ENCODE measurements around the genes FAM3C, RNF148, ZNF800 and SND1.

GRCh38 chr7:121103531-121103849 is 115.0 kb downstream of the CPED1 start:
- PRO-cap, 2 experiments, result no peak in any of the 2 experiments

DNA sequence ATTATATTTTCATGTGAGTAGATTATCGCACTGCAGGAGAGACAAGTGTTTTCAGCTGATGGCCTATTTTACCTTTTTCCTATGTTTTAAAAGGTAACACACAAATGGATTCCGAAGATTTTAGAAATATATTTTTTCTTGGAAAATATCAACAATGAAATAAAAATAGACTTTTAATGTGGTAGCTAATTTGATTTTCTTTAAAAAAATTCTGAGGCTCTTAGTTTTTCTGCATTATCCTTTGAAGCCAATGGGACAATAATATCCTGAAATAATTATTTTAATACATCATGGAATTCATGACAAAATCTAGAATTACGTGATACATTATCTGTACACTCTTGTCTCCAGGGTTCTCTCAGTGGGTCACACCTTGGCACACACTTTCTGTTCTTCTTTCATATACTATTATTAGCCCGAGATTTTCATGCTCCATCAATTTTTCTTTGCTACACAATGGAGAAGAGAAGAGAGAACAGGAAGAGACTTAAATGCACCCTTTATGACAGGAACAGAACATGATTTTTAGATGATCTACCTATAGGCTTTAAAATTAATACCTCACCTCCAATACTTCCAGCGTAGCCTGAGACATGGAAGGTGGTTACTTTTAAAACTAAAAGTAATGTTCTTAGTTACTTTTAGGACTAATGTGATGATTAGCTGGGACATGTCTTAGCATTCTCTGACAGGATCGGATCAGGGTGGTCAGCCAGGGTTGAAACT is 148.4 kb upstream of the WNT16 start:
- PRO-cap, 2 experiments, result no peak in any of the 2 experiments

DNA sequence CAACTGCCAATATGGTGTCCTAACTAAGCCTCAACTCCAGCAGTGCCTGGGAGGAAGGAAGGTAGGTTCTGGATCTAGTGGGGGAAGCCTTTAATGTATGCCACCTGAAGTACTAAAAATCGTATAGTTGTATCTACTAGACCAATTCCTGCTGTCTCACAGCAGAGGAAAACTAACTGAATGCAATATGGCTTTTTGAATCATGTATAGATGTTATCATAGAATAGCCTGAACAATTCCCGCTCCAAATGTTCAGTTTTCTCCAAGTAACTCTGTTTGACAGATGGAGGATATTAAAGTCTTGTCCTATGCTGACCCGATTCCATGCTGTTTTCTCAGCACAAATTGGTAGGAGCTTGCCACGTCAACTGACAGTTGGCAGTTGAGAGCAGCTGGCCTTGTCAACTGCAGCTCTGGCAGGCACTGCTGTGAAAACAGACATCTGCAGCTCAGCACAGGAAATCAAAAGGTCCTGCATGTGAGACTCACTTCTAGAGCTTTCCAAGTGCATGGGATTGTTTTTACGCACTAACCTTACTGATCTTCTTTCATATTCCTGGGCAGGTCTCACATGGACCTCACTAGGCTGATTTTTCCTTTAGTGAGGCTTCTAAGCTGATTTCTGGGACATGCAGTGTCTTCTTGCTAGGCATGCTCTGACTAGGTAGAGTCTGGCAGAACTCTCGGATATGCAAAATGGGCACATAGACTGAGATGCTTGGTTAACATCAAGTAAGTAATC is 84.4 kb upstream of the WNT16 start:
- PRO-cap, 2 experiments, result no peak in any of the 2 experiments

DNA sequence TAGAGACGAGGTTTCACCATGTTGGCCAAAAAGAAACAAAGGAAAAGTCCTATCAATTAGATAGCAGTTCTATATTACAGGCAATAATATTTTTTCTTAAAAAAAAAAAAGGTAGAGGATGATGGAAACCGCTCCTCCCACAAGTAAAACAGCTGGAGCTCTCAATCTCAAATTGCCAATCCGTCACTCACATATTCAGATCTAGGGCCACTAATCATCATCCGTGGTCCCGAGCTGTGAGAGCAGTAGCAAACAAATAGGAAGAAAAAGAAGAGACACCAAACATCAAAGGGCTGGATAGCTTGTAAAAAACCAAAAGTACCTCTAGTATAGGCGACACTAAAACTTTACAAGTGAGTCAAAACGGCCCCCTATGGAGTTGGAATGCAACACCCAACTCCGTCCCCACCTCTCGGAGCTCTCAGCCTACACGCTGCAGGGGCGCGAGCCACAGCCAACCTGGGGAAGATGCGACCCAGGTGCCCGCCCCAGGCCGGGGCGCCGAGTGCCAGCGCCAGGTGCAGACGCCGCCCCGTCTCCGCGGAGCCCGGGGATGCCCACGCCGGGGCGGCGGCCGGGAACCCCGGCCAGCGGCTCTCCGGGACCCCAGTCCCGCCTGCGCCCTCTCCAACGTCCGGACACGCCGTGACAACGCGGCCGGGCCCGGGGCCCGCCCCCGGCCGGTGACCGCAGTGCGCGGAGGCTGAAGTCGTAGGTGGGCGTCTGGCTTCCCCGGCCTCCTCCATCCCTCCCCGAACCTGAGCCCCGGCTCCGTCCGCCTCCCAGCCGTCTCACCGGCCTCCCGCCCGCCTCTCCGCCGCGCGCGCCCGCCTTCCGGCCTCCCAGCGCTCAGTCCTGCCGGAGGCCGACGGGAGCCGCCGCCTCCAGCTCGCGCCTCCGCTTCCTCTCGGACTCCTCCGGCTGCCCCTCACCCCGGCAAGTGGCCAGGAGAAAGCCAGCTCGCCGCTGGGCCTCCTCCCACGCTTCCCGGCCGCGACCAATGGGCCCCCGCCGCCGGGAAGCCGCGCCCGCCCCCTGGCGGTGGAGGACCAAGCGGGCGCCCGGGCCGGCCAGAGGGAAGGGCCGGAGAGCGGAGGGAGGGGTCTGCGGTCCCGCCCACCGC is at the start of gene FAM3C:
Gene FAM3C, minus strand, starts transcription at position 942 of the 1,123 bp plus-strand sequence.
- PRO-cap, 2 experiments, result peak in 2 of 2 experiments; most common plus-strand start position 220 of the sequence (in 1); most common minus-strand start position 942 of the sequence (in 2)

DNA sequence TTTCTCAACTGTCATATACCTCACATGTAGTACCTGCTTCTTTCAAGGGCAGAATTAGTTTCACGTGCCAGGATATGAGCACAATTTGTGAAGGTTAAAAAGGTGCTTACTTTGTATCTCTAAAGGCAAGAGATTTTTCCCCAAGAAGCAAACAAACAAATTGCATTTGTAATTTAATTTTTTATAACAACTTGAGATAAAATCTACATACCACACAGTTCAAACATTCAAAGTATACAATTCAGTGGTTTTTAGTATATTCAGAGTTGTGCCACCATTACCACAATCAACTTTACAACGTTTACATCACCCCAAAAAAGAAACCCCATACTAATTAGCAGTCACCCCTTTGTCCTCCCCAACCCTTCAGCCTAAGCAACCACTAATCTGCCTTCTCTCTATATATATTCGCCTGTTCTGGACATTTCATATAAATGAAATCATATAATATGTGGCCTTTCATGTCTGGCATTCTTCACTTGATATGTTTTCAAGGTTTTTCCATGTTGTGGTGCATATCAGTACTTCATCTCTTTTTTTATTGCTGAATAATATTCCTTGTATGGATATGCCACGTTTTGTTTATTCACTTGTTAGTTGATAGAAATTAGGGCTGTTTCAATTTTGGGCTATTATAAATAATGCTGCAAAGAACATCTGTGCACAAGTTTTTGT is 70.5 kb downstream of the AASS start:
- PRO-cap, 2 experiments, result no peak in any of the 2 experiments

- PRO-cap, 2 experiments, result no peak in any of the 2 experiments
These were observed 2.6 kb upstream of the FEZF1 start for GRCh38 chr7:122307154-122307531.

GRCh38 chr7:122311720-122312348 is 7.3 kb upstream of the FEZF1 start:
- PRO-cap, 2 experiments, result no peak in any of the 2 experiments

DNA sequence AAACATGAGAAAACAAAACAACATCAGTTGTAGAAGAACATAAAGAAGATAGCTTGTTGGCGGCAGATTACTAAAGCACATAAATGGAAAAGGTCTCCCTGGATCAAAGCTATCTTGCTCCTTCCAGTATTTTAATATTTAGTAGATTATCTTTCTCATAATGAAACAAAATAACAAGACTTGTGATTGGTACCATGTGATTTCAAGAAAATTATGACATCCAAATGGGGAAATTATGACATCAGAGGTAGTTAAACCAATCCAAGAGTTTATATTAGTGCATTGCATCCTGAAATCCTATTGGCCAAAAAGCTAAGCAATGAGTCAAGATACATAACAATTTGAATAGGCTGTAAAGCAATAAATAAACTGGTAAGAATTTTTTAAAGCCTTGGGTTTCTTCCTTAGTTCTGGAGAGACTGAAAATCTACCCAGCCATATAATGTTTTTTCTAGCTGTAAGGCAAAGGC is at the start of gene RNF148:
Gene RNF148, minus strand, starts transcription at position 148 of the 470 bp plus-strand sequence.
- PRO-cap, 2 experiments, result no peak in any of the 2 experiments

GRCh38 chr7:122817392-122817922 is 68.8 kb downstream of the CADPS2 start:
- PRO-cap, 2 experiments, result no peak in any of the 2 experiments

DNA sequence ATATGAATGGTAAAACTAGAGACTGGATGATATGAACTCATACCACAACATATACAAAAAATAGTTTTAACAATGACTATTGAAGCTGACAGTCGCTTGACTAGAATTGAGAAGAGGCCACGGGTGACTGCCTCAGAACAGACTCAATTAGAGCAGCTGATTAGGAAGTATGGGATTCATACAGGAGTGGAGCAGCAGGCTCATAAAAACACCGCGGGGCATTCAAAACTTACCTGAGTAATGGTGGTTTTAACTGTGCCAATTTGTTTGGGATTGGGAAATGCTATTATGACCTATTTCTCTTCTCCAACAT is 2.1 kb downstream of the CADPS2 start:
- PRO-cap, 2 experiments, result no peak in any of the 2 experiments

DNA sequence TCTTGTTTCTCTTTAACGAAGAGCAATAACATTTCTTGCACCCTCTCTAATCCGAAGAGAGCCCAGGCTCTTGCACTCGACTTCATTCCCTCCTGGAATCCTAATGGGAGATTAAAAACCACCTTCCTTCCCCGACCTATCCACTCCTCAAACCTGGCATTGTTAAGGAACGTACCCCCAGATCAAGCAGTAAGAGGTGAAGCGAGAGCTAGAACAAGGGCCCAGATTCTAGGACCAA is 837 bp downstream of the WASL start:
- PRO-cap, 2 experiments, result no peak in any of the 2 experiments

GRCh38 chr7:123750256-123750657 is 1.5 kb upstream of the WASL start:
- PRO-cap, 2 experiments, result no peak in any of the 2 experiments

DNA sequence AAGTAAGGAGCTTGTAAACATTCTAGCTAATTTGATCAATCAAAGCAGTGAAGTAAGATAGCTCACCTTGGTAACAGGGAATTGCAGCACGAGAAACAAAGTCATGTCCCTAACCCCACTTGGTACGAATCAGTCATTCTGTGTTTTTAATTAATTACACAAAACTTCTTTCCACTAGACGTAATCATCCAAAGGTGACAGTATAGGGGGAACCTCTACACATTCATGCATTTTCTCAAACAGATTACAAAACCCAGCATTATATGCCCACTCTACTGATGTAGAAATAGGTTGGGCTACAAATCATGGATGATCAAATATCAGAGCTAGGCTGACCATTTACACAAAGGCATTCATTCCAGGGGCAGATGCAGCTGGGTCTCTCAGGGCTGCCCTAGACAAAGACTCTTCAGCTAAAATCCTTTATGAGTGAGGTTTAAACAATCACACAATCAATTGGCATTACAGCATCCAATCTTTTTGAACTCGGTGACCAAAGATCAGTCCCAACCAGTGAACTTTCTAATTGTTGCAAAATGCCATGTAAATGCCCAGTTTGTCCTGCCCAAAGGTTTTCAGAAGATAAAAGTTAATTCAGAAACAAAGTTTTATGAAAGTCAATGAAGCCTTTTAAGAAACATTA is 41.3 kb downstream of the GPR37 start:
- PRO-cap, 2 experiments, result no peak in any of the 2 experiments

GRCh38 chr7:127371040-127371874 is 21.3 kb downstream of the ZNF800 start:
- PRO-cap, 2 experiments, result no peak in any of the 2 experiments

- PRO-cap, 2 experiments, result peak in 2 of 2 experiments; most common plus-strand start chr7:127391912 (in 2); most common minus-strand start chr7:127391818 (in 1)
These were observed 829 bp downstream of the ZNF800 start for GRCh38 chr7:127391289-127392468.

DNA sequence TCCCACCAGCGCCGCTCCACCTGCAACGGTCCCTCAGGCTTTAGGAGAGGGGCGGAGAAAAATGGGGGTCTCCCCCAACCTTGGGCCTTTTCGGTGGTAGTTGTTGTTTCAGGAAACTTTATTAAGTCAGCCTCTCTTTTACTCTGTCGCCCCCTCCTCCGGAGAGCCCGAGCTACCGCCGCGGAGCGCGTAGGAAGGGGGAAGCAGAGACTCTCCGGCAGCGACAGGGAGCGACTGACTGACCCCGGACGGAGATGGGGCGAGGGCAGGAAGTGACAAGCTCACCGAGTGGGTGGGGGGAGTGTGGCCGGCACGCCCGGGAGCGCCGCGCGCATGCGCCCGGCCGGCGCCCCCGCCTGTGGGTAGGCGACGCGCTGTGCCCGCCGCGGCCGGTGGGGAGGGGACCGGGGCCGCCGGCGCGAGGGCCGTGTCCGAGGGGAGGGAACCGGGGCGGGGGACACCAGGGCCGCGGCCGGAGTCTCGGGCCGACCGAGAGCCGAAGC is at the start of gene ZNF800:
Gene ZNF800, minus strand, starts transcription at position 240 of the 503 bp plus-strand sequence.
- PRO-cap, 2 experiments, result peak in 2 of 2 experiments; most common plus-strand start position 365 of the sequence (in 2); most common minus-strand start position 225 of the sequence (in 1)

DNA sequence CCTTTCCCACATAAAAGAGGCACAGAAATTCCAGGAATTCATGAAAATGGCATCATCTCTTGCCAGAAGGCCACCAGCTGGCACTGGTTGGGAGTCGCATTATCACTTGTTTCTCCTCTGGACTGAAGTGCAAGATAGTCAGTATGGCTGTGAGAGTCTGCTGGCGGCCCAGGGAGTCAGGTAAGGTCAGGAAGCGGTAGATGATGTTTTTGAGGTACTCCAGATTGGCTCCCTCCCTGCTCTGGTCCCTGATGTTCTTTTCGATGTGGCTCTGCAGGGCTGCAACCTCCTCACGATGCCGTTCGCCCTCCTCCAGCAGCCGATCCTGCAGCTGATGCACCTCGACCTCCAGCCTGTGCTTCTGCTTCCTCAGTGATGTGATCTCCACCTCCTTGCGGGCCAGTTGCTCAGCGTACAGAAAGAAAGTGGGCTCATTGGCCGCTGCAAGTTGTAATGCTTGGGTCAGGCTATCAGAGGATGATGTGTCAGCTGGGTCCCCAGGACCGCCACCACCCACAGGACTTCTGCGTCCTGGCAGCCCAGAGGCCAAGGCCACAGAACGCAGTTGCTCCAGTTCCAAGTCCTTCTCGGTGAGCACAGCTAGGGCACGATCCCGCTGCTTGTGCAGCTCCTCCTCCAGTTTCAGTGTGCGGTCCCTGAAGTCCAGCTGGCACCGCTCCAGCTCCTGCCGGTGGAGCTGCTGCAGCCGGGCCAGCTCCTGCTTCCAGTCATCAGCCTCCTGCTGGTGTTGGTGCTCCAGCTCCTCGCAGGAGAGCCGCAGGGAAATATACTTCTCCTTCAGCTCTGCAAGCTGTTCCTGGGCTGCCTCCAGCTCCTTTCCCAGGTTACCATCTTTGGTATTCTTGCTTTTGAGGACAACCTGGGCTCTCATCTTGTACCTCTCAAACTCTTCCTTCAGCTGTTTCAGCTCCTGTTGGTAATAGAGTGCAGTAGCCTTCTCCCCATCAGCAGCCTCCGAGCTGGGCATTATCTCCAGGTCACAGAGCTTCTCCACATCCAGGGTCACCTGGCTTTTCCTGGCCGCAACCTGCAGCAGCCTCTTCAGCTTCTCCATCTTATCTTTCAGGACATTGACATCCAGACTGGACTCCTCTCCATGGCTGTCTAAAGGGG is 3.1 kb downstream of the GCC1 start:
- PRO-cap, 2 experiments, result no peak in any of the 2 experiments

- PRO-cap, 2 experiments, result no peak in any of the 2 experiments
These were observed 2.3 kb upstream of the FSCN3 start for GRCh38 chr7:127591034-127591916.

DNA sequence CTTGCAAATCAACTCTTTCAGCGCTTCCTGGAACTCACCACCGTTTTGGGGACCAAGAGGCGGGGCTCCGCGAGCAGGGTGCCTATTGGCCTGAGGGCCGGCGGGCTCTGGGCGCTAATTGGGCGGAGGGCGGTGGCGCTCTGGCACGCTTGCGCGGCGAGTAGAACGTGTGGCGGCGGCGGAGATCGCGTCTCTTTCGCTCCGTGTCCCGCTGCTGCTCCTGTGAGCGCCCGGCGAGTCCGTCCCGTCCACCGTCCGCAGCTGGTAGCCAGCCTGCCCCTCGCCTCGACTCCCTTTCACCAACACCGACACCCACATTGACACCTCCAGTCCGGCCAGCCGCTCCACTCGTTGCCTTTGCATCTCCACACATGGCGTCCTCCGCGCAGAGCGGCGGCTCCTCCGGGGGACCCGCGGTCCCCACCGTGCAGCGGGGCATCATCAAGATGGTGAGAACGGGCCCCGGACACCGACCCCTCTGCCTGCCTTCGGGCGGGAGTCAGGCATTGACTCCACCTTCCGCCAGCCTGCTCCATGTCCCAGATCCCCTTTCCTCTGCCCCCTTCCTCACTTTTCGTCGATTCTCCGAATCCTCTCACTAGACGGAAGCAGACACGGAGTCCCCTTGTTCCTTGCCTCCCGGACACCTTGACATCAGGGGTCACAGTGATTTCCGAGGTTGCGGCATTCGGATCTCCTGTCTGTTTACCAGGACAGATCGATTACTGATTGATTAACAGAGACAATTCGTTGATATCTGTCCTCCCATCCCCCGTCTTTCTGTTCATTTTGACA is at the start of gene SND1:
Gene SND1, plus strand, starts transcription at position 192 of the 795 bp plus-strand sequence.
- PRO-cap, 2 experiments, result peak in 2 of 2 experiments; most common plus-strand start position 163 of the sequence (in 2)

- PRO-cap, 2 experiments, result no peak in any of the 2 experiments
These were observed 145.3 kb downstream of the LRRC4 start for GRCh38 chr7:127885900-127886394.

All from Metastatic Liver Carcinoma in the Lung (tissue), 2 donors.